Brain (tissue), 1 donor: ENCODE measurements around the genes GARS1, INMT and MINDY4.

- RRBS: no CpG with 5 or more reads among the region's 20 CpGs
These were observed 4.8 kb upstream of the CHN2 start for GRCh38 chr7:29189640-29190320.

- RRBS: no CpG with 5 or more reads among the region's 2 CpGs
These were observed 1.4 kb upstream of the CHN2 start for GRCh38 chr7:29193187-29193478.

DNA sequence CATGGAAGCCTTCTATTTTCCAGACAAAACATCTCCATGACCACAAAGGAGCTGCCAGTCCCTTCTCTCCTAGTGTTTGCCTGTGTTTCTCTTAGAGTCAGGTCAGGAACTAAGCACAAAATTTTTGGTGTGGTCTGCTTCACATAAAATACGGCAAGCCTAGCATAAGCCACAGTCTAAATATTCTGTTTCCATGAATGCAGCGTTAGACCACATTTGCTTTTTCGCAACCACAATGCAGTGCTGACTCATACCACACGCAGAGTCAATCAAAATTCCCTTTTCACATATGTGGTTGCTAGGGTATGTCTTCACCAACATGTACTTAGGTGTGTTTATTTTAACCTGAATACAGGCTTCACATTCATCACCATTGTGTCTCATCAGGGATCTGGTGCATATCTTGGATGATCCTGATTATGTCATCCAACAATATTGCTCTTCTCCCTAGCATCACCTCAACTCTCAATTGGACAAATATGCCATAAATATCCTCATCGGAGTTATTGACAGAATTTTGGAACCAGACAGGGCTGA lies 90.8 kb downstream of the CHN2 start:
- RRBS: no CpG with 5 or more reads among the region's 5 CpGs

DNA sequence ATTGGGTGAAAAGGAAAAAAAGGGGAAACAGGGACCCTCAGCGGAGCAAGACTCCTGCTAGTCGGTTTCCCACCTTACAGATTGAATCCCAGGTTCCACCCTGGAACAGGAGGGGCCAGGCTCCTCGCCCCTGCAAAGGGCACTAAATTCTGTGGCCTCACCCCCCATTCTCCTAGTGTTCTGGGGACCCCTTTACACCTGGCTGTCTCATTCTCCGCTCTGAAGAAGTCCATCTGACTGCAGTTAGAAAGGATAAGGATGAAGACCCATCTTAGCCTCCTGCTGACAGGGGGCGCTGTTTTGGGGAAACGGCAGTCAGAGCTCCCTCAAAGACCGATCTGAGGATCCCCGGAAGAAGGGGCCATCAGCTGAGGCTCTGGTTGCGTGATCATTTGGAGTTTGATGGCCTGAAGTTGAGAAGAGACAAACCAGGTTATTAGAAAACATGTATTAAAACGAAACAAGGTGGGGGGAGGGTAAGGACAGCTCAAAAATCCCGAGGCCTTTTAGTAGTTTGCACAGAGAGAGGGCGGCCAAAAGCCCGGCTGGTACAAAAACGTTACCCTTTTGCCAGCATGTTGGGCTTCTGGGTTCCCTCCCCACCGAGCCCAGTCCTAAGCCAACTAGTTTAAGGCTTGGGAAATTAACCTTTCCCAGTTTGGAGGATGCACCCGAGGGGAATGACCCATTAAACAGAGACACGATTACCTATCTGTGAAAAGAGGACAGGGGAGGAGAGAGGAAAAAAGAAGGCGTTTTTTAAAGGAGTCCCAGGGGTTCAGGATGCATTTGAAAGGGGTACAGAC lies 102.7 kb downstream of the CHN2 start:
- RRBS: no CpG with 5 or more reads among the region's 18 CpGs

DNA sequence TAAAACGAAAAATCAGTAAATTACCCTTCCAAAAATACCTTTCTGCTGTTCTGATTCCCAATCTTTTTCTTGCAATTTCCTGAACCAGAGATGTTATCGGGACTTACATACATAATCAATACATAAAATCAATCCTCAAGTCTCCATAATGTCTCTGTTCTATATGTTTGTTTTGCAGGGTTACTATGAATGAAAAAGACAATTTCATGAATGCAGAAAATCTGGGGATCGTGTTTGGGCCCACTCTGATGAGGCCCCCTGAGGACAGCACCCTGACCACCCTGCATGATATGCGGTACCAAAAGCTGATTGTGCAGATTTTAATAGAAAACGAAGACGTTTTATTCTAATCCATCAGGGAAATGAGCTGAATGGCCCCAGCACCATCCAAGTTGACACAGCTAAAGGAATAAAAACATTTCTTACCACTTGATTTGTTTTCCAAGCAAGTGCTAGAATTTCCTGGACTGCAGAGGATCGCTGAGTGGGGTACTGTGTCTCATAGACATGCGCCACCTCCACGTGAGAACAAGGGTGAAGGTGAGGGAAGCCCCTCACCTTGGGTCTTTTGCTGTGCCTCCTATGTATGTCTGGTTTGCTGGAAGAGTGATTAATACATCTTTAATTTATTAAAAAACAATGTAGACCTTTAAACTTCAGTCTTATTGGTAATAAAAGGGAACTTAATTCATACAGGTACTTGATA lies 51.1 kb upstream of the PRR15 start:
- RRBS: no CpG with 5 or more reads among the region's 9 CpGs

DNA sequence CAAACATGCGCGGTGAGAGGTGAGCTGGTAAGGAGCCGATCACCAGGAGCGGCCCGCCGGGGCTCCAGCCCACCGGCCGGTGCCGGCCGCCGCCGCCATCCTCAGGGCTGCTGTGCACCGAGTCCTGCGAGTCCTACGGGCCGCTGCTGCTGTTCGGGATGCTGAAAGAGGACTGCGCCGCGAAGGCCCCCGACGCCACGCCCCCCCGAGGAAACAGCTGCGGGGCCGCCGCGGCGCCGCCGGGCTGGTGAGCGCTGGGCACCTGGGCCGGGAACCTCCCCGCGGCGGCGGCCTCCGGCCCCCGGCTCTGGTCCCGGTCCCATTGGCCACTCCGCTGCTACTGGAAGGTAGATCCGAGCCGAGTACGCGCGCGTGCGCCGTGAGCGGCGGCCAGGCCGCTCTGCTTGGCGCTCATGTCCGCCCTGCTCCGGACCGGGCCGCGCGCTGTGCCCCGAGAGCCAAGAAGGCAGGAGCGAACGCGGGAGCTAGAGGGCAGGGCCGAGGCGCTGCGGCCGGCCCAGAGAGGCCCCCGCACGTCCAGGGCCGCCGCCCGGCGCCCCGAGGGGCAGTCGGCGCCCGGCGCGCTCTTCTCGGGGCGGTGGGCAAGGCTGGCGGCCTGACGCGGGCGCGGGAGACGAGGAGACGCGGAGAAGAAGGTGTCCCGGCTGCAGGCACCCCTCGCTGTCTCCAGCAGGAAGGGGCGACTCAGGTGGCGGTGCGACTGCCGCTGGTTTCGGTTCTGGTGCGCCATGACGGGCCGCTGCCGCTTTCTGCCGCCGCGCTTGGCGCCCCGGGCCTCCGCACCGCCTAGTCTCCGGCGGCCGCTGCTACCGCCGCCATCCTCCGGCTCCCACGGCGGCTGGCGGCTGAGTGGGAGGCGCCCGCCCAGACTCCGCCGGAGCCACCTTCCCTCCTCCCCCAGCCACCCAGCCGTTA lies 121.3 kb upstream of the WIPF3 start:
- RRBS: no CpG with 5 or more reads among the region's 121 CpGs

- RRBS: no CpG with 5 or more reads among the region's 9 CpGs
These were observed 3.2 kb downstream of the WIPF3 start for GRCh38 chr7:29809479-29809902.

GRCh38 chr7:30078671-30079185 lies 50.5 kb downstream of the PLEKHA8 start:
- RRBS: no CpG with 5 or more reads among the region's 1 CpG

GRCh38 chr7:30156910-30157628 lies 22.3 kb downstream of the MTURN start:
- RRBS: no CpG with 5 or more reads among the region's 11 CpGs

DNA sequence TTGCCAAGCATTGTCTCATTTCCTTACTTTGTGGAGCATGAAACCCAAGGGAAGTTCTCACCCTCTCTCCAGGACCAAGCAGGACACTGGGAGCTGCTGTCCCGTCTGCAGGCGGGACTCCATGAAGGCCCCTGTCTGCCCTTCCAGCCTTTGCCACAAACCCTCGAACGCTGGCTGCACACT lies 654 bp downstream of the NOD1 start:
- RRBS: no CpG with 5 or more reads among the region's 4 CpGs

DNA sequence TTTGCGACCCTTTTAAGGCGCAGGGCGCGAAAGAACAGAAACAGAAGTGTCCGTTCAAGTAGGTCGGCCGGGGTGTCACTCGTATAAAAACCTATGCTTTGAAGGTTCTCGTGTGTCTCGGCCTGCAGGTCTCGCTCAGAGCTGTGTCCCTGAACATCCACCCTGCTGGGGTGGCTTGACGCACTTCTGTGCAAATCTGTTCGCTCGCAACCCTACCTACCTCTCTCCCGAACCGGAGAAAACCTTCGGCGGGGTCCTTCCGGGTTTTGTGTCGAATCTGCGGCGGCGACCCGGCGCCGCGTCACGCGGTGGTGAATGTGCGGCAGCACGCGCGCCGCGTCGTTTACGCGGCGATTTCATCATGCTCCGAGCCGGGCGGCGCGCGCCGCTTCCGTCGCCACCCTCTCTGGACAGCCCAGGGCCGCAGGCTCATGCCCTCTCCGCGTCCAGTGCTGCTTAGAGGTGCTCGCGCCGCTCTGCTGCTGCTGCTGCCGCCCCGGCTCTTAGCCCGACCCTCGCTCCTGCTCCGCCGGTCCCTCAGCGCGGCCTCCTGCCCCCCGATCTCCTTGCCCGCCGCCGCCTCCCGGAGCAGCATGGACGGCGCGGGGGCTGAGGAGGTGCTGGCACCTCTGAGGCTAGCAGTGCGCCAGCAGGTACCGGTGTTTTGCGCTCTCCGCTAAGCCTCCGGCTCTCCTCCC lies at the start of gene GARS1:
GARS1 (plus strand) TSS at position 388 of the 698 bp plus-strand sequence.
- RRBS: 2% methylated on average over 26 of the region's 75 CpGs

GRCh38 chr7:30751848-30752360 lies at the start of gene INMT:
Gene INMT, plus strand, starts transcription at chr7:30752135.
- RRBS: no CpG with 5 or more reads among the region's 6 CpGs

DNA sequence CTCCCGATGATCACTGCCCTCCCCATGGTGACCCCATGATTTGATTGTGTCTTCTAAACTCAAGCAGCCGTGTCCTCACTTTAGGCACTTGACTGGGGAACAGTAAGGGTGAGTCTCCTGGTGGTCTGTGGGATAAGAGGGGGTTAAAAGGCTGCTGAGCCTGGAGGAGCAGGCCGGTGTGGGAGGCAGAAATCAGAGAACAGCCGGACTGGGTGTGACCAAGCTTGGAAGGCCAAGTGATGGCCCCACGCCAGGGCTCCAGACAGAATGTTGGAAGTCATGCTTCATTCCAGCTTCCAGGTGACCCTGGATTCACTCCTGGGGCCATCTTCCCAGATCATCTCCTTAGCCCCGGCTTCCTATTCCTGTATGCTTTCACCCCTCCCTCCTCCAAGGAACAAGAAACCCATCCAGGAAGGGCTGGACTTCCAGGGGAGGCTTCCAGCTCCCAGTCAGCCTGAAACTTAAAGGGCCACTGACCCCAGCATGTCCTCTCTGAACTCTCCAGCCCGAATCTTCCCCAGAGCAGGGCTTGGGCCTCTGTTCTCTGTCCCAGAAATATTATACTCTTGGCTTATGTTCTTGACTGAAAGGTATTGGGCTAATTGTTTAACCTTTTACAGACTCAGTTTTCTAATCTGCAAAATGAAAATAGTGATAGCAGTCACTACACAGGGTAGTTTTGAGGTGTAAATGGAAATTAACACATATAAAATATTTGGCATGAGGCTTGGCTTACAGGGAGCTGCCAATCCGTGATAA lies 1.1 kb downstream of the INMT start:
- RRBS: no CpG with 5 or more reads among the region's 8 CpGs

GRCh38 chr7:30770895-30771593 lies at the start of gene MINDY4:
Gene MINDY4, plus strand, starts transcription at chr7:30771417.
- RRBS: no CpG with 5 or more reads among the region's 44 CpGs

DNA sequence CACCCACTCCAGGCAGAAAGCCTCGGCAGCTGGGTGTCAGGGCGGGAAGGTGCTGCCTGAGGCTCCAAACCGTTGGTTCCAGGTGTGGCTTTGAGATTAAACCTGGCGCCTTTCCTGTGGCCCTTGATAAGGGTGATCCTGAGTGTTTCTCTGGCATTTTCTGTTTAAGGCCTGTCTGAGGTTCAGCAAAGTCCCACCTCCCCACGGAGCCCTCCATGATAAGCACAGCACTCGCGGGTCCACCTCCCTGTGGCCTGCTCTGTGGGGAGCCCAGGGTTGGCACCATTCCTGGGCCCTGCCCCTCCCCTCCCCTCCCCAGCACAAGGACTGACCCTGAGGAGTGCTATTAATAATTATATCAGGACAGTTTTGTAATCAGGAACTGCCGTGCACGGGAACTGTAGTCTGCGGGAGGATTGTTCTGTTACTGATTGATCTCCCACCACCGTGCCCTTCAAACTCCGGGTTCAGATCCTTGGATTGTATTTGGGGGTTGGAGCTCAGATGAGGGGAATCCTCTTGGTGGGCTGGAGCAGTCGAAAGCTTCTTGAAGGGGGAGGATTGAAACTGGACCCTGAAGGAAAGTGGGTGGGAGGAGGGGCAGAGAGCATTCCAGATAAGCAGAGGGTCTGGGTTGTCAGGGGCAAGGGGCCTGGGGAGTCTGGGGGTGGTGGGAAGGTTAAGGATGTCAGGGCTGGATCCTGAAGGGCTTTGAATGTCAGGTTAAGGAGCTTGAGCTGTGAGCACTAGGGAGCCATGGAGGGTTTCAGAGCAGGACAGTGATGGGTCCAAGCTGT lies 14.3 kb upstream of the AQP1 start:
- RRBS: no CpG with 5 or more reads among the region's 13 CpGs

DNA sequence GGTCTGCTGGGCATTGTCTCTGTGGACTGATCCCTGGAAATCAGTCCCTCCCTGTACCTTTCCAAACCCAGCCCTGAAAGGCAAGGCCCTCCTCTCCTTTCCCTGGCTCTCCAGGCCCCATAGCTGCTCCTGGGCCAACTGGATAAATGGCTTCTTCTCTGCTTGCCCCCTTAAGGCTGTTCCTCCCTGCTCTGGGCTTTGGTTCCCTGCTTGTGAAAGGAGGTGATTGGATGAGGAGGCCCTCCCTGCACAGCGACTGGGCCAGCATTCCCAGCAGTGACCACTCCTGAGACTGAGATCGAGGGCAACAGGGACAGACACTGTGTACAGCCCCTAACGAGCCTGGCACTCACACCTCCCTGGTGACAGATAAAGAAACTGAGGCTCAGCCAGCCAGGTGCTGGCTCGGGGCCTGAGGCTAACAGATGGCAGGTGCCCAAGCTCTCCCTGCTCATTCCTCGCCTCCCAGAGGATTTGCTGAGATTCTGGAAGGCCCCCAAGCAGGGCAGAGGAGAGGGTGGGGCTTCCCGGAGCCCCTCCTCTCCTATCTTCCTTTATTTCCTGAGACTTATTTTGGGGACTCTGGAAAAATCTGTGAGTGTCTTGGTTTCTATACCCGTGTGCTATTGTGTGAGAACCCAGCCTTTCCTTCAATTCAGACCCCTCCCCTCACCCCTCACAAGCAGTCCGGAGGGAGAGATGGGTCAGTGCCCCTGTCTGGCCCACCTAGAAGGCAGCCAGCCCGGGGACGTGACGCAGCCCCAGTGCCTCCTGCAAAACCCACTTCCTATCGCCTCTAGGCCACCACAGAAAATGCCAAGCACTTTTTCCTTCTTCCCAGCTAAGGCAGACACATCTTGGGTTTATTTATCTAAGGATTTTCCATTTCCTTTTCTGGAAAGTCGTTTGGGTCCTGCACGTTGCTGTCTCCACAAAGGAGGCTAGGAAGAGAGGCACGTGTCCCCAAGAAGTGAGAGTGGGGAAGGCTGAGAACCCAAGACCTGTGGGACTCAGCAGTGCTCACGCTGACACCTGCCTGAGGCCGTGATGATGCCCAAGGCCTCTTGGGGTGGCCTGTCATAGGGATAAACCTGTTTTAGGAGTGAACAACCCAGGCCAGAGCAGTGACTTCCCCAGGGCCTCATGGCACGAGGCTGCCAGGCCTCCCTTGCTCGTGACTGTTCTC lies 11.8 kb upstream of the AQP1 start:
- RRBS: 40% methylated on average over 2 of the region's 19 CpGs

DNA sequence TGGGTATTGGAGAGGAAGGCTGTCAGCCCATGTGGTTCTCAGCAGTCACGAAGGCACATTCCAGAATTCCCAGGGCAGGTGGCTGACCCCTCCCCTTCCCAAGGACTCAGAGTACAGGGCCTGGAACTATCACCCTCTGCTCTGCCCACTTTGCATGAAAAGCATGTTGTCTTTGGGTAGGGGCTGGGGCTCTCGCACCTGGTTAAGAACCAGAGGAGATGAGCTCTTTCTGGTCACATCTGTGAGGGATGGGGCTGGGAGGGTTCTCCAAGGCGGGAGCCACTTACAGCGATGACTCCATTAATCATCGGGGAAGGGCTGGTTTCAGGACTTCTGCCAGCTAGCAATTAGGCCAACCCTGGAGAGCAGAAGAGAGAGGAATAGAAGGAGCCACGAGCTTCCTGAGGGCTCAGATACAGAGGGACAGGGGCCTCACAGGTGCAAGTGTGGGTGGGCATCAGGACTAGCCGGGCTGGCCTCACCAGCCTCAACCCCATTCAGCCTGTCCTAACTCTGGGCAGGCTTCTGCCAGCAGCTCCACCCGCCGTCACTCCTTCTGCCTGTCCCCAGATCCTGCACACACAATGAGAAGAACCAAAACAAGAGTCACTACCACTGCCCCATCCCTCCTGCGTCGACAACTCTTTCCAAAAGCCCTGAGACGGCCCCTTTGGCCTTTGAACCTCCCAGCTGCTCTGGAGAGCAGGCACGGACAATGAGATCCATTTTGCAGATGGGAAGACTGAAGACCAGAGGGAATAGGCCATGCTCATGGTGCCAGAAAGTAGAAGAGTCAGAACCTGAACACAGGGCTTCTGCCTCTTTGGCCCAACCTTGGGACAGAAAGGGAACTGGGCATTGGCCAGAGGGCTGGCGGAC lies 8.5 kb downstream of the AQP1 start:
- RRBS: no CpG with 5 or more reads among the region's 14 CpGs

DNA sequence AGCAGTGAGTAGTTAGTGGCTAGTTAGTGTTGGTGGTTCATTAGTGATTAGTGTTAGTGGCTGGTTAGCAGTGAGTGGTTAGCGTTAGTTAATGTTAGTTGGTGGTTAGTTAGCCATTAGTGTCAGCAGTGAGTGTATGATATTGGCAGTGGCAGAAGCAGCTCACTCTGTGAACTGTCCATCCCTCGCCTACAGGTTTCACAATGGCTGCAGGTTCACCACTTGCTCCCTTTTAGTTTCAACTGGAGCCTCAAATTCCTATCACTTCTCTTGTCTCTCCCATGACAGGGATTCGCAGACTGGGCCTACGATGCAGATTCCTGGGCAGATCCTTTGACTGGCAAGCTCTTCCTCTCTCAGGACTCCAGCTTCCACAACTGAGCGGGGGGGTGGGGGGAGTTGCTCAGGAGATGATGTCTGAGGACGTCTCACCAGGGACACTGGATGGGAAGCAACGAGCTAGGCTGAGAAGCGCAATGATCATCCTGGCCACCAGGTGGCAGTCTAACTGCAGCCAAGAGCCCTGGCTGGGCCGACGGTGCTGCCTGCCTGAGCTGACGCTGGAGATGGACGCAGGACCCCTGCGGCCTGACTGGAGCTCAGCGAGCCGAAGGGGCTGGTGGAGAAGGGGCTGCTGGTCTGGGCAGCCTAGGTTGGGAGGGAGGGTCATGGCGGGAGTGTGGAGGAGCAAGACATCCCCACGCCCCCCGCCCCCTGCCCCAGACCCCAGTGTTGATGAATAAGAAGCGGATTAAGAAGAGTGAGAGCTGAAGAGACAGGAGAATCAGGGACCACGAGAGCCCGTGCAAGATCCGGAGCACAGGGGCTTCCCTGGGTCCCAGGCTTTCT lies 19.8 kb downstream of the GHRHR start:
- RRBS: 3% methylated on average over 1 of the region's 22 CpGs